Breast epithelium (tissue), 2 donors: Measurements from ENCODE around the gene ZBED2.

DNA sequence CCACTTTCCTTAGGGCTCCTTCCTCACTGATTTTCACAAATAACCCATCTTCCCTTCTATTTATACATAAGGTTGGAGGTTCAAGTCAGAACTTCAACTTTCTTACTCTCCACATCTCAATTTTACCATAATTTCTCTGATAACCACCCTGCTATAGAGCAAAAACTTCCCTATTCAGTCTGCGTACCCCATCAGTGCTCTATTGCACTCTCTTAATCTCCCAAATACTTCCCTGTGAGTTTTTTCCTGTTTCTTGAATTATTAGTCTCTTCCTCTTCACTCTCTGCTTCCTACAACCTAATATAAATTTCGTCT is 21.6 kb upstream of the CD96 start:
- PRO-cap = no peak
- RAMPAGE, long total RNA, 2 experiments = no peak in any of the 2 experiments

- PRO-cap = no peak
- RAMPAGE, long total RNA, 2 experiments = no peak in any of the 2 experiments
Observed at GRCh38 chr3:111595193-111595760, at the start of gene ZBED2. TSS of gene ZBED2 (minus strand) at chr3:111595346.

GRCh38 chr3:111712457-111712894 is 38.0 kb downstream of the PLCXD2 start:
- PRO-cap = no peak
- RAMPAGE, long total RNA, 2 experiments = no peak in any of the 2 experiments

GRCh38 chr3:111733791-111733990 is 59.2 kb downstream of the PLCXD2 start:
- PRO-cap = no peak
- RAMPAGE, long total RNA, 2 experiments = no peak in any of the 2 experiments

- PRO-cap = no peak
- RAMPAGE, long total RNA, 2 experiments = no peak in any of the 2 experiments
Observed at GRCh38 chr3:111784053-111784252, 75.1 kb upstream of the PHLDB2 start.

DNA sequence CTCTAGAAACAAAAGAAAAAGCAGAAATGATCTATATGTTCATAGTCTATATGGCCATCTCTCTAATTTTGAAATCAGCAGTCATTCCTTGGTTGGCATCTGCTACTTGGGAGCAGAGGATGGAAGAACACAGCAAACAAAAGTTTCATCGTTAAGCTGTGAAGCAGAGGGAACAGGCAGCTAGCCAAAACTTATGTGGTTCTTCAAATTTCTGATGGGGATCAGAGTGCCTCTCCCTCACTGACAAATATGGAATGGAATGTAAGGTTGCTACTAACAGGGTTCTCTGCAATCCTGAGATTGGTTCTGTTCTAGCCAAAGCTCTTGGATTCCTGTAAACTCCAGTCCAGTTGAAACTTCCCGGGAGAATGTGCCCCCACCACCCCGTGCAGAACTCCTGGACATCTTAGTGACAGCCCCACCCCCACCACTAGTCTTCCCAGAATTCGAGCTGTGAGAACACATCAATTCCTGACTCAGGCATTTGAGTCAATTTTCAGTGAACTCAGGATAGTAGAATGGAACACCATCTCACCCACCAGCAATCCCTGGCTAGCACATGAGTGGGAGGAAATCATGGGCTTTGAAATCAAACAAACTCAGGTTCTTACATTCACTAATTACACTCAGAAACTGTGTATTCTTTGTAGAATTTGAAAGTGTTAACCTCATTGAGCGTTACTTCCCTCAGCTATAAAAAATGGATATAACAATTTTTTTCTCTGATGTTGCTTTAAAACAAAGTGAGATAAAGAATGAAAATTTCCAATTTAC is 55.8 kb upstream of the PHLDB2 start:
- PRO-cap = no peak
- RAMPAGE, long total RNA, 2 experiments = no peak in any of the 2 experiments

DNA sequence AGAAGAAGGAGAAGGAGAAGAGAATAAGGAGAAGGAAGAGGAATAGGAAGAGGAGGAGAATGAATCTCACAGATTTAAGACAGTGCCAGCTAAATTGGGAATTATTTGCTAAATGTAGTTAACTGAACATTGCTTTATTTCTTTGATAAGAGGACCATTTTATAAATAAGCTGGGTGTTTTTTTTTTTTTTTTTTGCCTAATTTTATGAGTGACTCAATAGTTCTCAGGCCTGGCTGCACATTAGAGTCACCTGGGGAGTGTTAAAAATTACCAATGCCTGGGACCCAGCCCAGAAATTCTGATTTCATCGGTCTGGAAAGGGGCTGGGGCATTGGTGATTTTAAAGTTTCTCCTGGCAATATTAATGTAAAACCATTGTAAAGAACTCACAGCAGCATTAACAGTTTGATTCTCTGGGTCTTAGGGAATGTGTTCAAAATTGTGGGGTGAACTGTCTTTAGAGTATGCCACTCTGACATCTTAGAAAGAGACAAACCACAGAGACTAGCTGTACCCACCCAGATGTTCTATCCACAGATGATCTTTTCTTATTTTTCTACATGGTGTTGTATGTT is 51.2 kb upstream of the PHLDB2 start:
- PRO-cap = no peak
- RAMPAGE, long total RNA, 2 experiments = no peak in any of the 2 experiments

DNA sequence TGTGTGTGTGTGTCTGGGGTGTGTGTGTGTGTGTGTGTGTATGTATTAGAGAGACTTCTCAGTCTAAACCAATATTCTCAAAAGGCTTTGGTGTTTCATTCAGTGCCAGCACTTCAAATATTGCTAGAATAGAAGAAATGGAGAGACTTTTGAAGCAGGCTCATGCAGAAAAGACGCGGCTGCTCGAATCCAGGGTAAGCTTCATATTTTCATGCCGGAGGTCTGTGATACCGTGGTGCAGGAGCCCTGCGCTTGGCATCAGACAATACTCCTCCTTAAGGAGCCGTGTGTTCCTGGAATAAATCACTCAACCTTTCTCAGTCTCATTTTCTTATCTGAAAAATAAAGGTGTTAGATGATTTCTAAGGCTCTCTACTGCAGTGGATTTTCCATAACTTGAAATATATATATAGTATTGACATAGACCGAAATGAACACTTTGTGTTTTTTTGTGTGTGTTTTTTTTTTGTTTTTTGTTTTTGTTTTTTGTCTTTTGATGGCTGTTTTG is 12.3 kb upstream of the ABHD10 start:
- PRO-cap = no peak
- RAMPAGE, long total RNA, 2 experiments = no peak in any of the 2 experiments

GRCh38 chr3:111999449-111999759 is 682 bp downstream of the TAGLN3 start:
- PRO-cap = no peak
- RAMPAGE, long total RNA, 2 experiments = no peak in any of the 2 experiments

DNA sequence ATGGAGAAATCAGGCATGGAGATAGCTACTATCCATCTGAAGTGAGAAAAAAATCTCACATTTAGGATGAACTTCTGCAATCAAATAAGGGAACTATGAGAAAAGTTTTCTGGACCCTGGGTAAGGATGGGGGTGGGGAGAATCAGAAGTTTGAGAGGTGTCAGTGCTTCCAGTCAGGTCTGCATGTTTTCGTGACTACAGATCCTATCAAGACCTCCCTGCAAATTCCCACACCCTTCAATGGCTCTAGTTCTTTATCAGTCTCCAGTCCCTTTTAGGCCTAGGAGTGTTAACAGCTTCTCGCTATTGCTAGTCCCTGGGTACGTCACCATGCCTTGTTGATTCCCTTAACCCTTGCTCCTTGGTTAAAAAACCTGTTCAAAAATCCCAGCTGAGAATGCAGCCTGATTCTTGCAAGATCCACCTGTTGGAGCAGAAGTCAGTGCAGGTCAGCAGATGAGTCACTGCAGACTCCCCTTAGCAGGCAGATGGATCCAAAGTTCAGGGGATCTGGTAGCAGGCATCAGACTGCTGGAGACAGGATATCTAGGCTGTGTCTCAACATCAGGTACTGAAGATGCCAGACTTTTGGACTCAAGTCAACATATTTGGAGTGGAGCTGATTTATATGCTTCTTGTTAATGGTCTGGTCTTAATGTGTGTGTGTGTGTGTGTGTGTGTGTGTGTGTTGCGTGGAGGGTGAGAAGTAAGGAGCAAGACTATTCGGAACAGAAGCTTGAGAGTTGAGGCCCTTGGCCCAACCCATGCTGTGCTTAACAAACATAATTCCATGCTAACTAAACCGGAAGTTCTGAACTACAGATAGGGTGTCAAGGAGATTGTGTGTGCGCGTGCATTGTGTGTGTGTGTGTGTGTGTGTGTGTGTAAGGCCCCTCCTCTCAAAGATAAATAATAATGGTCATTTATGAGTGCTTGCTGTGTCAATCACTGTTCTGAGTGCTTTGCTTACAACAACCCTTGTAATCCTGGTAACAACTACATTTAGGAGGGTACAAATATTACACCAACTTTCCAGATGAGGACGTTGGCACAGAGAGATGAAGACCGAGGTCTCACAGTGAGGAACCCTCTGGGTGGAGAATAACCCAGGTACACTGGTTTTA is 1.1 kb upstream of the C3orf52 start:
- PRO-cap = no peak
- RAMPAGE, long total RNA, 2 experiments = no peak in any of the 2 experiments

DNA sequence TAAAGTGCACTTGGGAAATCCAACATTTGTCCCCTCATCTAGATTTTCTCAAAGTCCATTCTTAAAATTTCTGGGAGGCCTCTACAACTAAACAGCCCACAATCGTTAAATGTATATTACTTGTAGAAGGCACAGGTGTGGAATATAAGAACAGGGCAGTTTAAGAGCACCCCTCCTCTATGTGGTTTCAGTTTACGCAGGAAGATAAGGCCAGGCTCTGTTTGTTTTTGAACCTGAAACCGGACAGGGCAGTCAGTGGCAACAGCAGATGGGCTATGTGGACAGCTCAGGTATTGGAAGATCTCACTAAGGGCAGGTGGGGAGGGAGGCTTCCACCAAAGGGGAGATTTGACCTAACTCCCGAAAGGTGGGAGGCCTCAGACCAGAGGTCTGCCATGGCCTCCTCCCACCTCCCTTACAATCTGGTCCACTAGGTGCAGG is 5.0 kb downstream of the C3orf52 start:
- PRO-cap = no peak
- RAMPAGE, long total RNA, 2 experiments = no peak in any of the 2 experiments

GRCh38 chr3:112092260-112093098 is 6.3 kb downstream of the C3orf52 start:
- PRO-cap = no peak
- RAMPAGE, long total RNA, 2 experiments = no peak in any of the 2 experiments

- PRO-cap = no peak
- RAMPAGE, long total RNA, 2 experiments = start-site peak on the plus strand in 1 of 2 experiments, at chr3:112134405-112135228 at its widest, 7 reads per replicate
Observed at GRCh38 chr3:112134301-112135341, 1.6 kb upstream of the GCSAM start.

GRCh38 chr3:112777511-112777797 is 69.2 kb downstream of the CD200R1L start:
- PRO-cap = no peak
- RAMPAGE, long total RNA, 2 experiments = no peak in any of the 2 experiments

GRCh38 chr3:113151299-113152172 is 59.8 kb upstream of the BOC start:
- PRO-cap = no peak
- RAMPAGE, long total RNA, 2 experiments = no peak in any of the 2 experiments

DNA sequence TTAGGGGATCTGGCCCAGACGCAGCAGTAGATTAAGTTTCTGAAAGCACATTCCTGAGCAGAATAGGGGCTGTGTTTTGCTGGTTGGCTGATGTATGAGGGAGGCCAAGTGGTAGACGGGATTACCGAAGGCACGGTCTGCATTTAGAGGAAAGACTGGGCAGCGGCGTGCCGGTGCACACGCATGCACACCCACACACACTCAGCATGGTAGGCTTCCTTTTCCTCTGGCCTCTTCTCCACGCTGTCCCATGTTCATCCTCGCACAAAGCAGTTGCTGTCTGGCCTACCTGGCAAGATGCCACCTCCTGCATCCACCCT is 43.1 kb downstream of the BOC start:
- PRO-cap = no peak
- RAMPAGE, long total RNA, 2 experiments = no peak in any of the 2 experiments

- PRO-cap = no peak
- RAMPAGE, long total RNA, 2 experiments = no peak in any of the 2 experiments
Observed at GRCh38 chr3:113288059-113288565, 76.8 kb downstream of the BOC start.

- PRO-cap = no peak
- RAMPAGE, long total RNA, 2 experiments = no peak in any of the 2 experiments
Observed at GRCh38 chr3:113534307-113534733, 2.0 kb downstream of the SIDT1 start.

- PRO-cap = no peak
- RAMPAGE, long total RNA, 2 experiments = no peak in any of the 2 experiments
Observed at GRCh38 chr3:113659036-113659517, 37.4 kb downstream of the USF3 start.

DNA sequence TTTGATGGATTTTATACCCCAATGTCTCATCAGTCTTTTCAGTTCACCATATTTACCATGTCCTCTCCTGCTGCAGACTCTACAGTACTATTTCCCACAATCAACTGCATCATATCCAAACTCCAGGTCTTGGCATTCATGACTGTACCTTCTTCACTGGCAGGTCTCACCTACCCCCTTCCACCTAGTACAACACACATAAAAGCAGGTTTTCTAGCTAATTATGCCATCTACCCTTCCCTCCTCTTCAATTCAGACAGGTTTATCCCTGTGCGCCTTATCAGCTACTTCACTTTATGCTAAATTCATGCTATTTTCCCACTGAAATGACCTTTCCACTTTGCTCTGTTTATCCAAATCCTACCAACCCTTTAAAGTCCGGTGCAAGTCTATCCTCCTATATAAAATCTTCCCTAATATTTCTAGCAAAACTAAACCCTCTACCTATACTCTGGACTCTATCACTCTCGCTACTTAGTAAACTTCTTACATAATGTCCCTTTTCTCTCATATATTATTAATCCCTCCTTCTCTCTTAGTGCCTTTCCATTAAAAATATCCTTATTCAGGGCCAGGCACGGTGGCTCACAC is 6.0 kb downstream of the USF3 start:
- PRO-cap = no peak
- RAMPAGE, long total RNA, 2 experiments = no peak in any of the 2 experiments